ENCODE results near the genes PIK3R2 and PGPEP1.

GRCh38 chr19:18152321-18153405, at the start of gene PIK3R2:
TSS of gene PIK3R2 (plus strand) at chr19:18153163.
- RAMPAGE, long total RNA = start-site peak on the plus strand at chr19:18153206-18153274, 409 and 348 reads in 2 replicates
- RRBS = 2% methylated on average over 19 of the region's 100 CpGs

DNA sequence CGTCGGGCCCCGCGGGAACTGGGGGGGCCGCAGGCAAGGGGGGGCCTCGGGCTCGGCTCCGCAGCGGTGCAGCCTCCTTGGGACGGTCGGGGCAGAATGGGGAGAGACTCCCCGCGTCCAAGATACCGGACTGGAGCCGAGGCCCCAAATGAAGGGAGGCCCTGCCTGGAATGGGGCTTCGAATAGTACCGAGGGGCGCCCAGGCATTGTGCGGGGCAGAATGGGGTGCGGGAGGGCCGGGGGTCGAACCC, 368 bp downstream of the PIK3R2 start:
- RAMPAGE, long total RNA = no peak
- RRBS = 0% methylated on average over 5 of the region's 22 CpGs

GRCh38 chr19:18174832-18175806, 1.5 kb downstream of the IFI30 start:
- RAMPAGE, long total RNA = no peak
- RRBS = no CpG with 5 or more reads among the region's 21 CpGs

DNA sequence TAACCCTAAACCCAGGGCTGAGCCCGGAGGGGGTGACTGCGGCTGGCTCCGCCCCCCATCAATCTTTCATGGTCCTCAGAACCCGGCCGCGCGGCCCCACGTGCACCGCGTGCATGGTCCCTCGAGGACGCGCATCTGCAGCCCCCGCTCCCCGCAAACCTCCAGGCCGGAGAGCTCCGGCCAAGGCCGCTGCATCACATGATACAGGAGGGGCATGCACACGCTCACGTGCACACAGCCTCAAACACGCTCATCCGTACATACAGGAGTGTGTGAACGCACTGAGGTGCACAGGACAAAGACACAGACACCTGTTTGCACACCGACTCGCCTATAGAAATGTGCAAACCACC, 850 bp downstream of the RAB3A start:
- RAMPAGE, long total RNA = no peak
- RRBS = 3% methylated on average over 13 of the region's 25 CpGs

GRCh38 chr19:18254436-18254962, 19.8 kb downstream of the IQCN start:
- RAMPAGE, long total RNA = no peak
- RRBS = no CpG with 5 or more reads among the region's 2 CpGs

DNA sequence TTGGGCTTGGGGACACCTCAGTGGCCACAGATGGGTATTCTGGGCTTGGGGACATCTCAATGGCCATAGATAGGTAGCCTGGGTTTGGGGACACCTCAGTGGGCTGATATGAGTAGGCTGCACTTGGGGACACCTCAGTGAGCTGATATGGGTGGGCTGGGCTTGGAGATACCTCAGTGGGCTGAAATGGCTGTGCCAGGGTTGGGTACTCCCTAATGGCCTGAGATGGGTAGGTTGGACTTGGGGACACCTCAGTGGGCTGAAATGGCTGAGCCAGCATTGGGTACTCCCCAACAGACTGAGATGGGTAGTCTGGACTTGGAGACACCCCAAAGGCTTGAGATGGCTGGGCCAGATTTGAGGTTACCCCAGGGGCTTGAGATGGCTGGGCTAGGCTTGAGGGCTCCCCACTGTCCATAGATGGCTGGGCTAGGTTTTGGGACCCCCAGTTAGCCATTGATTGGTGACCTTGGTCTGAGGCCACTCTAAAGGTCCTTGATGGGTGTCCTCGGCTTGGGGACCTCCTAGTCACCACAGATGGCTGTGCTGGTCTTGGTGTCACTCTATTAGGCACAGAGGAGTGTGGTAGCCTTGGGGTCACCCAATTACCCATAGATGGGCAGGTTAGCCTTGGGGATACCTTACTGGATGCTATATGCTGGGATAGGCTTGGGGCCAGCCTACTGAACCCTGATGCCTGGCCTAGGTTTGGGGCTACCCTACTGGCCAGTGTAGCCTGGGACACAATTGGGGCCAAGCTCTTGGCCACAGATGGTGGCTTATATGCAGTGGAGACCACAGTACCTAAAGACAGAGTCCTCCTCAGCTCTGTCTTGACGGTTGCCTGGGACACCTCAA, 12.0 kb downstream of the IQCN start:
- RAMPAGE, long total RNA = no peak
- RRBS = no CpG with 5 or more reads among the region's 2 CpGs

- RAMPAGE, long total RNA = no peak
- RRBS = no CpG with 5 or more reads among the region's 3 CpGs
Observed at GRCh38 chr19:18274180-18274324, 200 bp downstream of the IQCN start.

- RAMPAGE, long total RNA = no peak
- RRBS = no CpG with 5 or more reads among the region's 22 CpGs
Observed at GRCh38 chr19:18287852-18288656, 6.6 kb upstream of the JUND start.

DNA sequence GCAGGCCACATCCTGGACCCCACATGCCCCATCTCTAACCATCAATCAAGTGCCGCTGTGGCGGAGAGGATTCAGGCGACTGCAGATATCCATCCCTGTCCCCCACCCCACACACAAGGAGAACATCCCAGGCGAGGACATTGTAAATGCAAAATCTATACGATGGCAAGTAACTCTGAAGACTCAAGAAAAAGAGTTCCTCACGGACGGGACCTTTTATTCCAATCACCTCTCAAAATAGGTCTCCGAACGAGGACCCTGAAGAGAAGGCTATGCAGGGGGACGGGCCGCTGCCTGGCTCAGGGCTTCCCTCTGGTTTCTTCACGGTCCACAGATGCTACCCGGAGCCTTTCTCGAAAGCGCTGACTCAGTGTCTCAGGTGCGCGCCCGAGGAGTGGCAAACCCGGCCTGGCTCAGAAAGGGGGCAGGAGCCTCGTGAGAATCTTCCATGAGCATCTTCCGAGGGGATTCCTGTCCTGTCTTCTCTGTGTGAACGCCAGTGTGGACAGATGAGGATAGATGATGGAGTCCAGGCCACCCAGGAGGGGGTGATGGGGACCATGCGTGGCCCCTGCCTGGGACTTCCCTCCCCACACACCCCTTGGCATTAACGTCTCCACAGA, 16.7 kb downstream of the LSM4 start:
- RAMPAGE, long total RNA = no peak
- RRBS = 89% methylated on average over 7 of the region's 24 CpGs

GRCh38 chr19:18340207-18340973, at the start of gene PGPEP1:
TSS of gene PGPEP1 (plus strand) at chr19:18340598.
- RAMPAGE, long total RNA = start-site peak on the plus strand at chr19:18340584-18340673, 132 and 91 reads in 2 replicates
- RRBS = 2% methylated on average over 15 of the region's 67 CpGs

DNA sequence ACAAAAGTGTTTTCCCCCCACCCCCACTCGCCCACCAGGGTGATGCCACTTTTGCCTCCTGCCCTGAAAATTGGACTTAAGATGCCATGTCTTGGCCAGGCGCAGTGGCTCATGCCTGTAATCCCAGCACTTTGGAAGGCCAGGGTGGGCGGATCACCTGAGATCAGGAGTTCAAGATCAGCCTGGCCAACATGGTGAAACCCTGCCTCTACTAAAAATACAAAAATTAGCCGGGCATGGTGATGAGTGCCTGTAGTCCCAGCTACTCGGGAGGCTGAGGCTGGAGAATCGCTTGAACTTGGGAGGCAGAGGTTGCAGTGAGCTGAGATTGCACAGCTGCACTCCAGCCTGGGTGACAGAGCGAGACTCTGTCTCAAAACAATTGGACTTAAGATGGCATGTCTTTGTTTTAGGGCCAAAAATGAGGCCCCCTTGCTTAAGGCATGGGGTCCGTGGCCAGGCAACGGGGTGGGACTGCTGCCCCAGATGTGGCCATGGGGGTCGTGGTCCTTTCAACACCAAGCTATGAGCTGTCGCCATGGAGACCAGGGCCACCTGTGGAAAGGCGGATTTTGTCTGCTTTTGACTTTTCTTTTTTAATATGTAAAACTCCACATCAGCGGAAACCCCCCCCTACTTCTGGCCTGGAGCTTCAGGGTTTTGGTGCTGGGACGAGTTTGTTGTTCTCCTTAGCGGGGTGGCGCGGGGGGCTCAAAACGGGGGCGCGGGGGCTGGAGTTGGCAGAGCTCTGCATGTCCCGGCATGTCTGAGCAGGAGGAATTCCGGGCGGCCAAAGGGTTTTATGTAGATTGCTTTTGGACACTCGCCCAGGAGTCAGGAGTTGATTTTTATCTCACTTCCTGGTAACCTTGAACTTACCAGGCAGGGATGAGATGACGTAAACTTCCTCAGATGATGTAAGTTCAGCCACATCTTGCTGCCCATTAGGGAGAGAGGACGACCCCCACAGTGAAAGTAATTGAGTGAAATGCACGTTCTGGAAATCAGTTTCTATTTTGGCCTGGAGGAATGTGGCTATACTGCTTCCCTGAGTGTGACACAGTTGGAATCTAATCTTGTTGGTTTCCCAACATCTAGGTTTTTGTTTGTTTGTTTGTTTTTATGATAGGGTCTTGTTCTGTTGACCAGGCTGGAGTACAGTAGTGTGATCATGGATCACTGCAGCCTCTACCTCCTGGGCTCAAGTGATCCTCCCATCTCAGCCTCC, 21.3 kb upstream of the GDF15 start:
- RAMPAGE, long total RNA = no peak
- RRBS = no CpG with 5 or more reads among the region's 27 CpGs

- RAMPAGE, long total RNA = no peak
- RRBS = no CpG with 5 or more reads among the region's 8 CpGs
Observed at GRCh38 chr19:18373554-18374210, 12.3 kb upstream of the GDF15 start.

- RAMPAGE, long total RNA = no peak
- RRBS = no CpG with 5 or more reads among the region's 12 CpGs
Observed at GRCh38 chr19:18432552-18433067, 5.3 kb downstream of the ISYNA1 start.

DNA sequence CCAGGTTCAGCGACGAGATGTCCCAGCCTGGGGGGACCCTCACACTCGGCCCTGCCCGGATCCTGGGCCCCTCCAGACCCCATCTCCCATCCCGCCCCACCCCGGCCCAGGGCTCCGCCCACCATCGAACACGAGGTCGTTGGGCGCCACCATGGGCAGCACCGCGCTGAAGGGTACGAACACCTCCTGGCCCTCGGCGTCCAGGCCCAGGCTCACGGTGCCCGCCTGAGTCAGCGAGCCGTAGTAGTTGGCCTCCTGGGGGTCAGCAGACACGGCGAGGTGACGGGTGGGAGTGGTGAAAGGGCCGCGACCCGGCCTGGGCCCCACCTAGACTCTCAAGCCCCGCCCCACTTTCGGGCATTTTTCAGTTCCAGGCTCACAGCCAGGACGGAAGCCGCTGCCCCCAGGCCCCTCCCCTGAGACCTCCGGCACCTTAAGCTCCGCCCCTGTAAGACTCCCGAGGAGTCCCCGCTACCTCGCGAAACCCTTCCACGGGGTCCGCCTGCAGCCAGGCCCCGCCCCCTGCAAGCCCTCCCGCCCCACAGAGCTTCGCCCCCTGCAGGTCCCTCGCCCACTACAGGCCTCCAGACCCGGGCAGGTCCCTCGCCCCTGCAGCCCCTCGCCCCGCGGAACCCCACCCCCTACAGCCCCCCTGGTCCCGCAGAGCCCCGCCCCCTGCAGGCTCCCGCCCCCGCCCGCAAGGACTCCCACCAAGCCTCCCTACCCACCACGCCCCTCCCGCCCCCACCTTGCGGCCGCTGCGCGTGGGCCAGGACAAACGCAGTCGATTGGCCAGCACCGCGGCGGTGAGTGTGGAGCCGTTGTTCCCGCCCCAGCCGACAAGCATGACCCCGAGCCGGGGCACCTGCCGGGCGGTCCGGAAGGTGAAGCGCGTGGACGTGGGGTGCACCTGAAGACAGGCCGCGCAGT, 817 bp downstream of the ISYNA1 start:
- RAMPAGE, long total RNA = no peak
- RRBS = 4% methylated on average over 13 of the region's 76 CpGs

- RAMPAGE, long total RNA = no peak
- RRBS = 0% methylated on average over 2 of the region's 23 CpGs
Observed at GRCh38 chr19:18438380-18439323, 719 bp upstream of the ISYNA1 start.

DNA sequence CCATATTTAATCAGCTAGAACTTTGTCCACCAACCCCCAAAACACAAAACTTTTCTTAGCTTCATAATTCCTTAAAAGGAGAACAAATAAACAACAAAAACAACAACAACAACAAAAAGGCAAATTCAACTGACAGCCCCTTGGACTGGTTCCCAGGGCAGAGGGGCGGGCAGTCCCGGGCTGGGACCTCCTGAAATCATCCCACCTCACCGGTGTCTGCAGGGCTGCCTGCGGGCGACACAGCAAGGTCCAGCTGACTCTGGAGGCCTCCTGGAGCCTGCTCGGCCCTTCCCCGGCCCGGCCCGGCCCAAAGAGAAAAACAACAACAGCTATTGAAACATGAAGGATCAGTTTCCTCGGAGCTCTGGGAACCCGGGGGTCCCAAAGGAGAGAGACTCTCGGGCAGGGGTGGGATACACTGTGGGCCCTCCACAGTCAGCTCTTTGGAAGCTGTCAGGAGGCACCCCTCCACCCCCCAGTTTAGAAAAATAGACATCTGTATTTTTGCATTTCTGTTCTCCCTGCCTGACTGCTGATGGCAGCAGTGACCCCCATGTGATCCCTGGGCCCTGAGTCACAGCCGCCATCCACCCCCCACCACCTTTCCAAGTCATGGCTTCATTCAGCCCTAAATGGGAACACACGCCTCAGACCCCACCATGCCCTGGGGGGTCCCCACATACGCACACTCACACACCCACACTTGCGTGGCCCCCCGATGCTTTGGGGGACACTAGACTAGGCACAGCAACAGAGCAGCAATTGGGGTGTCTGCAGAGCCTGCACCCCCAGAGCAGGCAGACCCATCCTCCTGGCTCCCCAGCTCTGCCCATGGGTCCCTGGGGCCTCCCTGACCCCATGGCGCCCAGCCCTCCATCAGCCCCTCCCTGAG, 5.2 kb upstream of the ISYNA1 start:
- RAMPAGE, long total RNA = no peak
- RRBS = 78% methylated on average over 8 of the region's 18 CpGs

GRCh38 chr19:18458456-18458924, 20.6 kb upstream of the ISYNA1 start:
- RAMPAGE, long total RNA = no peak
- RRBS = no CpG with 5 or more reads among the region's 7 CpGs

DNA sequence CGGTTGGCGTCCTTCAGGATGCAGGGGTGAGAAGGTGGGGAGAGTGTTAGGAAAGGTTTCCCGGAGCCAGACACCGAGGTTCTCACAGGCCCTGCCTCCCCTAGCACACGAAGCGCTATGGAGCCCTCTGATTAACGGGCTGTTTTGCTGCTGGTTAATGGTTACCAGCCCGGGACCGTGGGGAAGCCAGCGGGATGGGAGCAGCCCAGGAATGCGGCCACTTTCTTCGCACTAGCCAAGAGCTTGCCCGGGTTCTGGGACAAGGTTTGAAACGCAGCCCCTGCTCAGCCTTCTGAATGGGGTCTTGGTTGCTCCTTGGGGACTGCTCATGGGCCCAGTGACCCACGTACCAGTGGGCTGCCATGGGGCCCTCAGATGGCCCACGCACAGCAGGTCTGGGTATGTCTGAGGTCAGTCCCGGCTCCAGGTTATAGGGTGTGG, 31.3 kb upstream of the ISYNA1 start:
- RAMPAGE, long total RNA = no peak
- RRBS = 90% methylated on average over 8 of the region's 17 CpGs

DNA sequence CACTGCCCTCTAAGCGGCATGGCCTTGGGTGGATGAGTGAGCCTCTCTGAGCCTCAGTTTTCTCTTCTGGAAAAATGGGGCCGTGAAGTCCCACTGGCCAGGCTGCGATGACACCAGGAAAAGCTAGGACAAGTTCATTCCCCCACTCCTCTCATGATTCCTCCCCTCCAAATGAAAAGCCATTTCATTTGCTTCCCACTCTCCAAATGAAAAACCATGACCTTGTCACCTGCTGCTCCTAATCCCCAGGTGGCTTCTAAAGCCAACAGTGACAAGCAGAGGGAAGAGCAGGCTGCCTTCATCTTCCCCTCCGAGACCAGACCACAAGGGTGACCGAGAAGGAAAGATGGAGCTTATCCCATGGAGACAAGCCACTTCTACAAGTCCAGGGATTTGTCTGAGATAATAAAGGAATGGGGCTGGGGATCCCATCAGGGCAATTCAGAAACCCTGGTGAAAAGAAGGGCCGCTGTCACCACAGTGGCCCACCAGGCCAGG, 29.0 kb downstream of the ELL start:
- RAMPAGE, long total RNA = no peak
- RRBS = no CpG with 5 or more reads among the region's 6 CpGs

DNA sequence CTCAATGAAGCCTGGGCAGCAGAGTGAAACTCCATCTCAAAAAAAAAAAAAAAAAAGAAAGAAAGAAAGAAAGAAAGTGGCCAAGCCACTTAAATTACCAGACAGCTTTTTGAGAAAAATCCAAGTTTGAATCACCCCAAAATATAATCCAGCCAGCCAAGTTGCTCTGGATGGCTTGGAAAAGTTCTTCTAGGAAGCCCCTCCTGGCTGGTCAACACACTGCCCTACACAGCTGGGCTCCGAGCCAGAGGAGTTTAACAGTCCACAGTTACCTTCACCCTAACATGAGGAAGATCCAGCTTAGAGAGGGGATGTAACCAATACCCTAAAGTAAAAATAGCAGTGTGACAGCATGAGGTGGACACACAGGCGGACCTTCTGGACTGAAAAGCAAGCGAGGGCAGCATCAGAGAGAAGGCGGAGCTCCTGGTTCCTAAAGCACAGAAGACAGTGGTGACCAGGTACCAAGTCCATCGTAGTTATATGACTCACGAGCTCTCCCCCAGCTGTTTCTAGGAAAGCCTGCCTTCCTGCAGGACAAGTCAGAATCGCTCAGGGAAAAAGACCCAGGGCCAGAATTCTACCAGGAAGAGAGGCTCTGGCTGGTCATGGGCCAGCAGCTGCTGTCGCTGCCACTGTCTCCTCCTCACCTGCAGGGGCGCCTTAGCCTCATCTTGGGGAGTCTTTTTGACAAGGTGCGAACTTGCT, 1.9 kb downstream of the ELL start:
- RAMPAGE, long total RNA = no peak
- RRBS = no CpG with 5 or more reads among the region's 10 CpGs

Measured in cardiac muscle cell (in vitro differentiated cells and primary cell).